ENCODE measurements around the genes PEX10 and MMEL1.

DNA sequence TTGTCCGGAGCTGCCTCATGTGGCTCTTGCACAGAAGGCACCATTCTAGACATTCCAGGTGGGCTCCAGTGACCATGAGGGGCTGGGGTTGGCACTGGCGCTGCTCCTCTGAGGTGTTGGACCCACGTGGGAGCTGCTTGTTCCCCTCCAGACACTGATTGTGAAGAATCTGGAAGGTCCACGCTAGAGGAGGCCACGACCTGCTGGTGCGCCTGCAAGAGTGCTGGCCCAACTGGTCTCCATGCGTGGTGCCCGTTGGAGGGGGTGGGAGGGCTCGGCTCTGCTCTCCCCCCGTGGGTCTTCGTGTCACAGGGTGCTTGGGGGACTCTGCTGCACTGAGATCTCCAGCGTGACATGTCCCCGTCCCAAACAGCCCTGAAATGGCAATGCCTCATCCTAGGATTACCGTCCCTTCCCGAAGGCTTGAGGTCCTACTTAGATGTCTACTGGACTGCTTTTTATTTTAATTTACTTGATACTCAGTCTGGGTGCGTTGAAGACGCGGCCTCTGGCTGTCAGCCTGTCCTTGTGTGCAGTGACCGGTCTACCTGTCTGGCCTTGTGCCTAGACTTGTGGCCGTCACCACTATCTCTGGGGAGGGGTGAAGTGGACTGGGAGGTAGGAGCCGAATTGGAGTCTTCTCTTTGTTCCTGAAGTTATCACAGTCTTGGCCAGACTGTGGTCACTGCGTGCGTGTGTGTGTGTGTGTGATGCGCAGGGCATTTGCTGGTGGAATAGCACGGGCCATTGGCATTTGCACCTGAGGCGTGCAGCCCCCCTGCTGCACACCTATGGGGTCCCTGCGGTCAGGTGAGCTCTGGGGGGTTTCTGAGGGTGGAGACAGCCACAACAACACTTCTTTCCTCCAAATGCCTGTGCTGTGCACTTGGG lies 26.2 kb downstream of the SKI start:
- PRO-cap, 3 experiments, result no peak in any of the 3 experiments
- RAMPAGE, long total RNA, result no peak

- PRO-cap, 3 experiments, result no peak in any of the 3 experiments
- RAMPAGE, long total RNA, result no peak
These were observed 37.9 kb downstream of the SKI start for GRCh38 chr1:2265834-2266571.

- PRO-cap, 3 experiments, result no peak in any of the 3 experiments
- RAMPAGE, long total RNA, result no peak
These were observed 43.9 kb downstream of the SKI start for GRCh38 chr1:2272057-2272439.

DNA sequence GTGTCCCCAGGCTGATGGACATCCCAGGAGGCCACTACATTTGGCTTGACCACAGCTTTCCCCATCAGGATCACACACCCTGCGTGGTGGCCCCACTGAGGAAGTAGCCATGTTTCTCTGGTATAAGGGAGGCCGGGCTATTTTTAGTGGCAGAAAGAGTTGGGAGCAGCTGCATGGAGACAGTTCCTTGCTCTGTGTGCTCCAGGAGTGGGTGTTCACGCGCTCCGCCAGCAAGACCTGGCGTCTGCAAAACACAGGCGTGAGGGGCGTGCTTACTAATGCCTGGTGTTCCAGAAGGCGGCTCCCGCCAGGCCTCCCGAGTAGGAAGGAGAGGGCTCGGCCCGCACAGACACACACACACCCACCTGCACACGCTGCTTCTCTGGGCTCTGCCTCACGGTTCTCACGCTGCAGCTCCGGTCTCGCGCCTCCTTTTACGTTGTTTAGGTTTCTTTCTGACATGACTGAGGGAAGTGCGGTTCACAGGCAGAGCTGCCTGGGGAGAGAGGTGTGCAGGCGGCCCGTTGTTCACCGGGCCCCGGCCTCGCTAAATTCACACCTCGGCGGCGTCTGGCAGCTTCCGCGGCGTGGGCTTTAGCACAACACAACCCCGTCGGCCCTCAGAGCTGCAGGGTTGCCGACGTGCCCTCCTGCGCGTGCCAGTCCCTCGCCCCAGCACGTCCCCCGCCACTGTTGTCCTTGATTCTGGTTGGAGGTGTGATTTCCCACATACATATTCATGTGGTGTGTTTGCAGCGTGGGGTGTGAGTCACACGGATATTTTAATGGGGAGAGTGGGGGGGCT lies 76.9 kb downstream of the SKI start:
- PRO-cap, 3 experiments, result no peak in any of the 3 experiments
- RAMPAGE, long total RNA, result no peak

- PRO-cap, 3 experiments, result no peak in any of the 3 experiments
- RAMPAGE, long total RNA, result no peak
These were observed 55.4 kb downstream of the MORN1 start for GRCh38 chr1:2335914-2336308.

GRCh38 chr1:2411777-2412635 lies at the start of gene PEX10:
Gene PEX10, minus strand, starts transcription at chr1:2412564.
- PRO-cap, 3 experiments, result peak in 3 of 3 experiments; most common minus-strand start chr1:2412543 (in 2)
- RAMPAGE, long total RNA, result no peak

GRCh38 chr1:2427511-2427836 lies 15.1 kb upstream of the PEX10 start:
- PRO-cap, 3 experiments, result no peak in any of the 3 experiments
- RAMPAGE, long total RNA, result no peak

GRCh38 chr1:2527098-2527375 lies 641 bp upstream of the PANK4 start:
- PRO-cap, 3 experiments, result no peak in any of the 3 experiments
- RAMPAGE, long total RNA, result no peak

GRCh38 chr1:2529073-2529846 lies 803 bp downstream of the HES5 start:
- PRO-cap, 3 experiments, result peak in 1 of 3 experiments; most common plus-strand start chr1:2529706 (in 1)
- RAMPAGE, long total RNA, result no peak

DNA sequence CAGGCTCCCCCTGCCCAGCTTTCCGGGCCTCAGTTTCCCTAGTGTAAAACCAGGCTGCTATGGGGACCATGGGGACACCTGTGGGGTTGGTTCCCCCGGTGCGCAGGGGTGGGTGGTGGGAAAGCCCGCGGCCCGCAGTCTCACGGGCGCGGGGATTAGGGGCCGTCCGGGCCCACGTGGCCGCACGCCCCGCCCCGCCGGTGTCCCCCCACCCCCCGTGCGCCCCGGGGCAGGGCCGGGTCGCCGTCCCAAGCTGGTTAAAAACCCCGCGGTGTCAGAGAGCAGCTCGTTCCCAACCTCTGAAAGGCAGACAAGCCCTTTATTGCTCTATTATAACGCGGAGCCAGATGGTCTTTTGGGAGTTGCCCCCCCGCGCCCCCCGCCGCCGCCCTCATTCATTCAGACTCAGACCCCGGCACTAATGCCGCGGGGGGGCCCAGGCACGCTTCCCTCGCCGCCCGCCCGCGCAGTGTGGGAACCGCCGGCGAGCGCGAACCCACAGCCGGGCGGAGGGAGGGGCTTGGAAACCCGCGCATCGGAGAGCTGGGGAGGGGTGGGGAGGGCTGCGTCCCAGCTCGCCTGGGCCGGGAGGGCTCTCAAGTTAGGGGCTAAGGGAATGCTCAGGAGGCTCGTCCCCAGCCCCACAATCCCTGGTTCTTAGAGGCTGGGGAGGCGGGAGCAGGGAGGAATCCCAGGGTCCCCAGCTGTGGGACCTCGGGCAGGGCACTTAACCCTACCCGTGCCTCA lies 10.7 kb upstream of the HES5 start:
- PRO-cap, 3 experiments, result no peak in any of the 3 experiments
- RAMPAGE, long total RNA, result no peak

DNA sequence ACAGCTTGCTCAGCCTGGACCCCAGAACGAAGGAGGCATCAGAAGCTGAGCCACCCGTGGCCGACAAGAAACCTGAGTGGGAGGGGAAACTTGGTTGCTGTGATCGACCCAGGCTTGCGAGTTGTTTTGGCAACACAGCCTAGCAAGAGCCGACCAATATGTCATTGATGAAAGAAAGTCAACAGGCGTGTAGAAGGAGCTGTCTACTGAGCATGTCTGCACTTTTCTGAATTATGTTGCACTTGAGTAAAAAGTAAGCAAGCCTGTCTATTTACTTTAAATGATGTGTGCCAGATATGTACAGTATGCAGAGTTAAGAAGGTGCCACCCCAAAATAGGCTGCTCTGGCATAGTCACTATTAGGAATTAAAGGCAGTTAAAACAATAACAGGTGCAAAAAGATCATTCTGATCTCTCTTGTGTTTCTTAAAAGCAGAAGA lies 2.4 kb upstream of the PRXL2B start:
- PRO-cap, 3 experiments, result no peak in any of the 3 experiments
- RAMPAGE, long total RNA, result no peak

- PRO-cap, 3 experiments, result no peak in any of the 3 experiments
- RAMPAGE, long total RNA, result no peak
These were observed at the start of gene MMEL1 for GRCh38 chr1:2632618-2633390. Gene MMEL1, minus strand, starts transcription at chr1:2633016.

- PRO-cap, 3 experiments, result no peak in any of the 3 experiments
- RAMPAGE, long total RNA, result no peak
These were observed 126.5 kb downstream of the PRDM16 start for GRCh38 chr1:3195501-3195984.

DNA sequence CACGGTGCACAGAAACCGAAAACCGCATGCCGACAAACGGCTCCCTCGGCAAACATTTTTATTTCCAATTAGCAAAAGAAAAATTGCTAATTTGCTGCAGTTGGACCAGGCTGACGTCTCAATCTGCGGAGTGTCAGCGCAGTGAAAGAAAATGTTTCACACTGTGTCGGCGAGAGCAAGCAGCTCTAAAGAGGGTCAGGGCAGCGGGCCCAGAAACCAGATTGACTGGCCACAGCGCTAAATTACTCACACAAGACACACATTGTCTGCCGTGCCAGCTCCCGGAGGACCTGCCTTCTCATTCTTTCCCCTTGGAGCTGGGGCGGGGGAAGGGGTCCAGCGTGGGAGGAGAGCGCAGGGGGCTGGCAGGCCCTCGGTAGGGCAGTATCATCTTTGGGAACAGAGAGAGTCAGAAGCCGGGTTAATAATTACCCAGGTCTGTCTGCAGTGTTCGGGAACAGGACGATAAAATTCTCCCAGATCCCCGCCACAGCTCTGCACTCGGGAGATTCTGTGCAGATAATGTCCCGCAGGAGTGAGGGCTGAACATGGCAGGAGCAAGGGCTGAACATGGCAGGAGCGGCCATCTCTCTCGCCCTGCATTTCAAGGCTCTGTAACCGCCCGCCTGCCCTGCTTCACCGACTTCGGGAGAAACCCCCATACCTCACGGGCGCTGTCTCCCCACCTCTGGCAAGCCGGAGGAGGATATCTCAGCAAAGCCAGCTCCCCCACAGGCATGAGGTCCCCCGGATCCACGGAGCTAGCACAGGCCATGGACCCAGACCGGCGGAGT lies 150.3 kb downstream of the PRDM16 start:
- PRO-cap, 3 experiments, result no peak in any of the 3 experiments
- RAMPAGE, long total RNA, result no peak

GRCh38 chr1:3247276-3247702 lies 178.3 kb downstream of the PRDM16 start:
- PRO-cap, 3 experiments, result no peak in any of the 3 experiments
- RAMPAGE, long total RNA, result no peak

- PRO-cap, 3 experiments, result no peak in any of the 3 experiments
- RAMPAGE, long total RNA, result no peak
These were observed 84.5 kb upstream of the ARHGEF16 start for GRCh38 chr1:3369947-3370476.

- PRO-cap, 3 experiments, result no peak in any of the 3 experiments
- RAMPAGE, long total RNA, result no peak
These were observed 80.8 kb upstream of the ARHGEF16 start for GRCh38 chr1:3373596-3374221.

DNA sequence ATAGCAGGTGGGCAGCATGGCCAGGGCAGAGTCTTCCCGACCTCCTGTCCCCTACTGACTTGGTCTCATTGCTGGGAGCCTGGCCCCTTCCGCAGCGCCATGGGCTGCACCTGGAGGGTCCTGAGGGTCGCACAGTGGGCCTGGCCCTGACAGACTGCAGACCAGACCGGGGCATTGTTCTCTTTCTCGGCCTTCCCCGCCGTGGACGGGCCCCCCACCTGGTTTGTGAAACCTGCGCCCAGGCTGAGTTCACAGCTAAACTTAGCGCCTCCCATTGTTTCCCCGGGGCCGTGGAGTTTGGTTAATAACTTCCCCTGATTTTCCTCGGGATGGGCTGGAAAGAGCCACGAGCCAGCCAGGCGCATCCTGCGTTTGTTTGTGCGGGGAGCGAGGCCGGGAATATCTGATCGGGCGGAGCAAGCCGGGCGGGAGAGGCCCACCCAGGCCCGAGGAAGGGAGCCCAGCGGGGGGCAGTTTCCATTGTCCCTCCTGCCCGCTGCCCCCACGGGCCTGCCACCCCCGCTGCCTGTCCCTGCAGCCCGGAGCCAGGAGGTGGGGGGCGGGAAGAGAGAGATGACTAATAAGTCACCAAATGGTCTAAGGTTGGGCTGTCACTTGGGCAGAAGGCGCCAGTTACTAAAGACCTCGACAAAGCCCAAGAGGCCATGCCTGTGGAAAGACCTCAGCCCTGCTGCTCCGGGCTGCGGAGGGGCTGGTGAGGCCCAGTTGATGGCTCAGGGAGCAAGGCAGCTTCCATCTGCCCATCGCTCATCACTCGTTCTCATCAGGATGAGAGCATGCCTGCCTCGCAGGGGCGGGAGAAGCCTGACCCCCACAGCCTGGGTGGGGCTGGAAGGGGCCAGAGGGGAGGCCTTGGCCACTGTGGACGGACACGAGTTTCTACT lies 39.0 kb upstream of the ARHGEF16 start:
- PRO-cap, 3 experiments, result no peak in any of the 3 experiments
- RAMPAGE, long total RNA, result no peak

DNA sequence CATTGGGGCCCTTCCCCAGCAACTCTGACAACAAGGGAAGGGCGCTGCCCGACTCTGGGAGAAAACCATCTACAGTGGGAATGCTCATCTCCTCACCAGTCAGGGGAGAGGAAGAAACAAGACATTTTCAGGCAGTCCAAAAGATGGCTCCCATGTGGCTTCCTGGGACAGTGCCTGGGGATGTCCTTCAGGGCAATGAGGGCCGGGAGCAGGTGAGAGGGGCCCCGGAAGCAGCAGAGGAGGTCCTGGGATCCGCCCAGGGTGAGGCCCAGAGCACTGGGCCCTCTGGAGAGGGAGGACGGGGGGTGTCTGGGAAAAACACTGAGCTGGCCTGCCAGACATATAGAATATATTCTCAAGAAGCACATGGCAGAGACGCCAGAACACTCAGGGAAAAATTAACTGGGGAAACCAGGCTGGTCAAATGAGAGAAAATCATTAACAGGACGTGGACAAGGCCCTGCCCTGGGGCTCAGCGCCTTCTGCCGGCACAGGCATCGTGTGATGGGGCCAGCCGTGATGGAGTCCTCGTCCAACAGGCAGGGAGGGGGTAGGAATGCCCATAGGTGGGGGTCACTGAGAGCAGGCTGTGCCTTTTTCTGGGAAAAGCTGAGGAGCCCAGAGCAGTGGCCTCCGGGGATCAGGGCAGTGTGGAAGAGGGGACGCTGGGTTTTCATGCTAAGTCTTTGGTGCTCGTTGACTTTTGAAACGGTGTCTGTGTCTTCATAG lies 5.0 kb downstream of the ARHGEF16 start:
- PRO-cap, 3 experiments, result no peak in any of the 3 experiments
- RAMPAGE, long total RNA, result no peak

GRCh38 chr1:3460049-3460618 lies 5.7 kb downstream of the ARHGEF16 start:
- PRO-cap, 3 experiments, result no peak in any of the 3 experiments
- RAMPAGE, long total RNA, result no peak